Sigmoid colon (tissue), 4 donors: Measurements from ENCODE around the gene ATP10A.

- PRO-cap, result no peak
- RAMPAGE, long total RNA, 4 experiments, result no peak in any of the 4 experiments
Observed at GRCh38 chr15:22579517-22579842, 120.8 kb downstream of the GOLGA6L22 start.

- PRO-cap, result no peak
- RAMPAGE, long total RNA, 4 experiments, result no peak in any of the 4 experiments
Observed at GRCh38 chr15:22796403-22796905, 10.0 kb downstream of the NIPA1 start.

- PRO-cap, result no peak
- RAMPAGE, long total RNA, 4 experiments, result no peak in any of the 4 experiments
Observed at GRCh38 chr15:22887376-22888038, 49.0 kb downstream of the NIPA2 start.

DNA sequence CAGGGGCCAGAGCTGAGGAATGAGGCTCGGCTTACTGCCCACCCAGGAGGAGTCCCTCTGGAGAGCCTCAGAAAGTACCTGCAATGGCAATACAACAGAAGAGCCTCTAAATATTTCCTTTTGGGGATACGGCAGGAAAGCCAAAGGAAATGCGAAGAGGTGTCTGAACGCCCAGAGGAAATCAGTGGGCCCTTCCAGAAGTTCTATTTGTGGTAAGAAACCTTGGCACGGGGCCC is 44.6 kb downstream of the GOLGA8S start:
- PRO-cap, result unidirectional peak, minus-strand start at position 183 of the sequence
- RAMPAGE, long total RNA, 4 experiments, result no peak in any of the 4 experiments

DNA sequence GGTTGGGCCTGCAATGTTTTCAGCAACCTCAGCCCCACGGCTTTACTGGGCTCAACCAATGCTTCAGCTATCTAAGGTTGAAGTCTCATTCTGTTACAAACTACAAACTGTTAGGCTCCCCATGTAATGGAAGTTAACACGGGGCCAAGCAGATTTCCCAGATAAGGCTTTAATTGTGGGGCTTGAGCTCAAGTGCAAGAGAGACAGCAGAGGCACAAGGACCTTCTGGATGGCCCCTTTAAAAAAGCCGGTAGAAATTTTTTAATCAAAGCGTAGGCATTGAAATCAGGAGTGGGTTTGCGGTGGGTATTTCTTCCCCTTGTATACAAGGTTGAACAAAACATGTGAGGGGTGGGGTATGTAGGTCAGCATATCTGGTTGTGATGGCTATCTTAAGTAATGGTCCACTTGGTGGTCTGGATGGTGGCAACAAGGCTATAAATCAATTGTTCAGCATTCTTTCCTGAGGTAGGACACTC is 52.7 kb upstream of the MKRN3 start:
- PRO-cap, result no peak
- RAMPAGE, long total RNA, 4 experiments, result no peak in any of the 4 experiments

- PRO-cap, result no peak
- RAMPAGE, long total RNA, 4 experiments, result no peak in any of the 4 experiments
Observed at GRCh38 chr15:23570418-23570882, 5.0 kb downstream of the MKRN3 start.

GRCh38 chr15:23646632-23647027 is 1.0 kb downstream of the MAGEL2 start:
- PRO-cap, result no peak
- RAMPAGE, long total RNA, 4 experiments, result no peak in any of the 4 experiments

DNA sequence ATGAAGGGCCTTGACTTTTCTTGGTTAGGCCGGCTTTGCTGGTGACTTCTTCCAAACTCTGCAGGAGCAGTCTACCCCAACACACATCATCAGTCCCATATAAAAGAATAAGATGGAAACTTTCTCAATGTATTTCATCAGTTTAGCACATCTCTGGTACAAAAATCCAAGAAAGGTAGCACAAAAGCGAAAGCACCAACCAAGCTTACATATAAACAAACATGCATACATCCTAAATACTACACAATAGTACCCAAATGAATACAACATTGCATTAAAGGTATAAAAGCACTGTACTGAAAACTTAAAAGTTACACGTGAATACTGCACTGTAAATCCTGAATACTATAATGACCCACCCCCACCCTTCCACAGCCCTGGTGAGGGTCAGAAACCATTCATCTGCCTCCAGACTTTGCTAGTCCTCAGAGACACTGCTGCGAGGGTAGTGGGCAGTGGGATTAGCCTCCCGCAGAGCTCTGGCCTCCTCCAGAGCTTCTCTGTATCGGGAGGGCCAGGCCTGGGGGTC is 1.2 kb downstream of the NDN start:
- PRO-cap, result no peak
- RAMPAGE, long total RNA, 4 experiments, result no peak in any of the 4 experiments

- PRO-cap, result no peak
- RAMPAGE, long total RNA, 4 experiments, result no peak in any of the 4 experiments
Observed at GRCh38 chr15:24847728-24848501, 106.9 kb upstream of the SNRPN start.

- PRO-cap, result bidirectional peak, plus-strand start at chr15:24956776, minus-strand start at chr15:24956689
- RAMPAGE, long total RNA, 4 experiments, result no peak in any of the 4 experiments
Observed at GRCh38 chr15:24956495-24957016, 1.8 kb downstream of the SNRPN start.

GRCh38 chr15:25503208-25503636 is 64.4 kb upstream of the UBE3A start:
- PRO-cap, result no peak
- RAMPAGE, long total RNA, 4 experiments, result no peak in any of the 4 experiments

GRCh38 chr15:25670948-25671738 is 192.0 kb downstream of the ATP10A start:
- PRO-cap, result unidirectional peak, minus-strand start at chr15:25671279
- RAMPAGE, long total RNA, 4 experiments, result no peak in any of the 4 experiments

GRCh38 chr15:25863095-25863683 is at the start of gene ATP10A:
Gene ATP10A, minus strand, starts transcription at chr15:25863327.
- PRO-cap, result bidirectional peak, plus-strand start at chr15:25863503, minus-strand start at chr15:25863327
- RAMPAGE, long total RNA, 4 experiments, result no peak in any of the 4 experiments

GRCh38 chr15:26289290-26289616 is 426.1 kb upstream of the ATP10A start:
- PRO-cap, result no peak
- RAMPAGE, long total RNA, 4 experiments, result no peak in any of the 4 experiments

GRCh38 chr15:27028798-27029587 is 58.0 kb downstream of the GABRG3 start:
- PRO-cap, result no peak
- RAMPAGE, long total RNA, 4 experiments, result no peak in any of the 4 experiments

- PRO-cap, result no peak
- RAMPAGE, long total RNA, 4 experiments, result no peak in any of the 4 experiments
Observed at GRCh38 chr15:27095363-27096298, 124.7 kb downstream of the GABRG3 start.

DNA sequence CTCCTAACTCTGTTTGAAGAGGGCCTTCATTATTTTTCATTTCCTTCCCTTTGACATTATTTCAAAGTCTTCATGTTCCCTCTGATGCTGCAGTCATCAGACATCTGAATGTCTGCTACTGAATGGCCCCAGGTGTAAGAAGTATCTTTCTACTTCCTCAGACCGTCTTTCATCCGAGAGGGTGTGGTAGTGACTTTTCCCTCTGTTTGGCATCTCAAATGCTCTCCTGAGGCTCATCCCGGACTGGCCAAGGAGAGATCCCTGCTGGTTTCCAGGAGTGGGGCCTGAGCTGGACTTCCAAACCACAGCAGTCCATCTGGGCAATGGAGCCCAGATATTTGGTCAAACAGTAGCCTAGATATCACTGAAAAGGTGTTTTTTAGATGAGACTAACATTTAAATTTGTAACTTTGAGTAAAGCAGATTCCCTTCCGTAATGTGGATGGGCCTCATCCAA is 433.4 kb downstream of the OCA2 start:
- PRO-cap, result no peak
- RAMPAGE, long total RNA, 4 experiments, result no peak in any of the 4 experiments

DNA sequence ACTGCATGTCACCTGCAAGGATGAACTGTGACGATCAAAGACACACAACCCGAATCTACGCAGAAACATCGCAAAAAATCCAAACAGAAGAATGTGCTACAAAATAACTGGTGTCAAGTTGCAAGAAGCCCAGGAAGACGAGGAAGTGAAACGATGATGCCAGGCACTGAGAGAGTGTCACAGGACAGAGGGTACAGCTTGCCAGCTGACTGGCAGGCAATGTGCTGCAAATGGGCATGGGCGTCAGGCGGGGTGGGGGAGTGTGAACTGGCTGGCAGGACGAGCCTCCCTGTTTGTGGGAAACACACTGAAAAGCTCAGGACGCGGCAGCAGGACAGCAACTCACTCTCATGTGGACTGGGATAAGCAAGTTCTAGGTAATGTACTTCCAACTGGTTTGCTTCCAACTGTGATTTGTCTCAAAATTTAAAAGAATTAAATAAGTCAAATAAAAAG is 28.9 kb upstream of the OCA2 start:
- PRO-cap, result no peak
- RAMPAGE, long total RNA, 4 experiments, result no peak in any of the 4 experiments

DNA sequence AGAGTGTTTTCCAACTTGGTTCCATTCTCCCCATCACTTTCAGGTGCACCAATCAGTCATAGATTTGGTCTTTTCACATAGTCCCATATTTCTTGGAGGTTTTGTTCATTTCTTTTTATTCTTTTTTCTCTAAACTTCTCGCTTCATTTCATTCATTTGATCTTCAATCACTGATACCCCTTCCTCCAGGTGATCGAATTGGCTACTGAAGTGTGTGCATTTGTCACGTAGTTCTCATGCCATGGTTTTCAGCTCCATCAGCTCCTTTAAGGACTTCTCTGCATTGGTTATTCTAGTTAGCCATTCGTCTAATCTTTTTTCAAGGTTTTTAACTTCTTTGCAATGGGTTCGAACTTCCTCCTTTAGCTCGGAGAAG is 60.2 kb upstream of the OCA2 start:
- PRO-cap, result no peak
- RAMPAGE, long total RNA, 4 experiments, result no peak in any of the 4 experiments

- PRO-cap, result no peak
- RAMPAGE, long total RNA, 4 experiments, result no peak in any of the 4 experiments
Observed at GRCh38 chr15:28919072-28919764, 33.4 kb downstream of the APBA2 start.